Metastatic Liver Carcinoma in the Lung (tissue), 2 donors: ENCODE results near the genes NAPG and MPPE1.

DNA sequence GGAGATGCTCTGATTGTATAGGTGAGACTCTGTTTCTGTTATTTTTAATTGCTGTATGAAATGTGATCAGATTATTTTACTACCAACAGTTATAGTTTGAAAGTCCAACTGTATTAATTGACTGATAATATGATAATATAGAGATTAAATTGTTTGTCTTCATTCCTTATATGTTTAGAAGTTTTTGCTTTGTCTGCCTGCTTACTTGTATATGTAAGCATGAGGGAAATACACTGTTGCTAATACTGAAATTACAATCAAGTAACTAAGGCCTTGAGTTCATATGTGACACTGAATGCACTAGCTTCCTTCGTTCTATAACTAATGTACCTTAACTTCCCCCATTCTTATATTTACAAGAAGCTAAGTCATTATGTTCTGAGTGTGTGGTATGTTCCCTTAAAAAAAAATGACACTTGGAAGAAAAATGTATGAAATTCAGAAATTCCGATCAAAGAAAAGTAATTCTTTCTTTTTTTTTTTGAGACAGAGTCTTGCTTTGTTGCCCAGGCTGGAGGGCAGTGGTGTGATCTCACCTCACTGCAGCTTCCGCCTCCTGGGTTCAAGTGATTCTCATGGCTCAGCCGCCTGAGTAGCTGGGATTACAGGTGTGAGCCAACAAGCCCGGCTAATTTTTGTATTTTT, 42.9 kb downstream of the VAPA start:
- PRO-cap, 2 experiments = no peak in any of the 2 experiments

DNA sequence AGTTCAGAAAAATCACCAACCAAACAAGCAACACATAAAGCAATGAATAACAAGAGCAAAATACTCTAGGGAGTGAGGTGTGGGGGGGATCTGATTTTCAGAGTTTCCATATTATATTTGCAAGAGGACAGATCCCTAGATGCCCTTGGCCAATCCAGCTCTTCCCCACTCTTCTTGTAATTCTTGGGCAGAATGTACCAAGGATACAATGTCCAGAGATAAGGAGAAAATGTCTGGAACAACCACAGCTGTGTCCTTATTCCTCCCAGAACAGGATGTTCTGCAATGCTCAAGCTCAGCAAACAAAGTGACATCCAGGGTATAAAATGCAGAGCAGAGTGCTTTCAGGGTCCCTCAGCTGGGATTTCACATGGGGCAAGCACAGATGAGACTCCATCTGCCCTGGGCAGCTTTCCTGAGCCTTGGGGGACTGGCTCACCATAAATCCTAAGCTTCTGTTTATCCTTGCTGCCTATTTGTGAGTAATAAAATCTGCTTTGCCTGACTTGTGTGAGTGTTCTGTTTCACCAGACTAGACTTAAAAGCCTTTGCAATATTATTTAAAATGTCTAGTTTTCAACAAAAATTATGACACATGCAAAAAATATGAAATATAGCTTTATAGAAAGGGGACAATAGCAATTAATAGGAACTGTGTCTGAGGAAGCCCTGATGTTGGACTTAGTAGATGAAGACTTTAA, 127.4 kb downstream of the VAPA start:
- PRO-cap, 2 experiments = no peak in any of the 2 experiments

DNA sequence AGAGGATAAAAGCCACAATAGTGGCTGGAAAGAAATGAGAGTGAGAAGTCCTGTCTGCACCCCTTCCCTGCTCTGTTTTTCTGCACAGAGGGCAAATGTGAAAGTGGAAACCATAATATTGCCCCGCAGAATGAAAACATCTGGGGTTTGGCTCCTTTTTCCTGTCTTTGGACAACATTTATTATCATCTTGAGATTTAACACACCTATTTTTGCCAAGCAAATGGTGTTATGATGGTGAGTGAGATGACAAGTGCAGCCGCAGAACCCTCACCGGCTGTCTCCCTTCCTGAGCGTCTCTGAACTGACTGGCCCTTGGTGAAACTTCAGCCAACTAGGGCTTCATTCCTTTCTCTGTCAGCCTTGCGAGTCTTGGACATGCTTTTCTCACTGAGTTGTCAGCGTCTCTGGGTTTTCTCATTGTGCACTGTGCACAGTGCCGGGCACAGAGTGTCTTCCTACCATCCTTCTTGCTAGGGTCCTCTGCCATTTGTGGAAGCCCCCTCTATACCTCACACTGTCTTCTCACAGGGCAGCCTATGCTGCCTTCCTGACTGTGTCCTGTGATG, 154.4 kb downstream of the VAPA start:
- PRO-cap, 2 experiments = no peak in any of the 2 experiments

DNA sequence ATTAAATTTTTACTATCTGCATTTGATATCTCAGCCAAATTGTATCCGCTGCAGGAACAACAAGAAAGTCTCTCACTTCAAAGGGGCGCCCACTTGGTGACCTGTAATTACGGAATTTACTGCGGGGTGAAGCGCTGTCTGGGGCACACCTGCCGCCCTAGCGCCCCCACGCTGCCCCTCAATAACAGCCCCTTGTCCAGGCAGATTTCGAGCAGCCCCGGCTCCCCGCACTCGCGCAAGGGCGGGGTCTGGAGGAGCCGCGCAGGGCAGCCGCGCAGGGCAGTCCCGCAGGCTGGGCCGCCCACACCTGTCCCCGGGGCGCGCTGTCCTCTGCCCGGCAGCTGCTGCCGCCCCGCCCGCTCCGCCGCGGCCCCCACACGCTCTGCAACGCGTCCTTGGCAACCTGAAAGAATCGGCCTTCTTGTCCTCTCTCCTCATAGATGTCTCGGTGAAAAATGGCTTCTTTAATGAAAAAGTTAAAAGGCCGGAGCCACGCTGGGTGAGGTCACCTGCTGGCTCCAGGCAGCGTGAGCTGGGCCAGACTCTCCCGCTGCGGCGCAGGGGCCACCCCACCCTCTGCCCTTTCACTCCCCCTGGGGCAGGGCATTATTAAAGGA, 218.0 kb downstream of the VAPA start:
- PRO-cap, 2 experiments = no peak in any of the 2 experiments

DNA sequence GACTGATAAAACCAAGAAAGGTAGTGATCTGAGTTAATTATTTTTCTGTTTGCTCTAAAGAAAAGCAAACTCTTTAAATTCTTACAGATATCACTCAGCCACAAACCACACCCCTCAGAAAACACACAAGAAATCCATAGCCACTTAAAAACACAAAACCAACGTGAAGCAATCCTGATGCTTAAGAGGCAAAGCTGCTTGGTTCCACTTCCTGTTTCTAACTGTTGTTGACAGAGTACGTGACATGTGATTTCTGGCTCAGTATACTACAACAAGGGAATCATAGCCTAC, 241.0 kb upstream of the APCDD1 start:
- PRO-cap, 2 experiments = no peak in any of the 2 experiments

DNA sequence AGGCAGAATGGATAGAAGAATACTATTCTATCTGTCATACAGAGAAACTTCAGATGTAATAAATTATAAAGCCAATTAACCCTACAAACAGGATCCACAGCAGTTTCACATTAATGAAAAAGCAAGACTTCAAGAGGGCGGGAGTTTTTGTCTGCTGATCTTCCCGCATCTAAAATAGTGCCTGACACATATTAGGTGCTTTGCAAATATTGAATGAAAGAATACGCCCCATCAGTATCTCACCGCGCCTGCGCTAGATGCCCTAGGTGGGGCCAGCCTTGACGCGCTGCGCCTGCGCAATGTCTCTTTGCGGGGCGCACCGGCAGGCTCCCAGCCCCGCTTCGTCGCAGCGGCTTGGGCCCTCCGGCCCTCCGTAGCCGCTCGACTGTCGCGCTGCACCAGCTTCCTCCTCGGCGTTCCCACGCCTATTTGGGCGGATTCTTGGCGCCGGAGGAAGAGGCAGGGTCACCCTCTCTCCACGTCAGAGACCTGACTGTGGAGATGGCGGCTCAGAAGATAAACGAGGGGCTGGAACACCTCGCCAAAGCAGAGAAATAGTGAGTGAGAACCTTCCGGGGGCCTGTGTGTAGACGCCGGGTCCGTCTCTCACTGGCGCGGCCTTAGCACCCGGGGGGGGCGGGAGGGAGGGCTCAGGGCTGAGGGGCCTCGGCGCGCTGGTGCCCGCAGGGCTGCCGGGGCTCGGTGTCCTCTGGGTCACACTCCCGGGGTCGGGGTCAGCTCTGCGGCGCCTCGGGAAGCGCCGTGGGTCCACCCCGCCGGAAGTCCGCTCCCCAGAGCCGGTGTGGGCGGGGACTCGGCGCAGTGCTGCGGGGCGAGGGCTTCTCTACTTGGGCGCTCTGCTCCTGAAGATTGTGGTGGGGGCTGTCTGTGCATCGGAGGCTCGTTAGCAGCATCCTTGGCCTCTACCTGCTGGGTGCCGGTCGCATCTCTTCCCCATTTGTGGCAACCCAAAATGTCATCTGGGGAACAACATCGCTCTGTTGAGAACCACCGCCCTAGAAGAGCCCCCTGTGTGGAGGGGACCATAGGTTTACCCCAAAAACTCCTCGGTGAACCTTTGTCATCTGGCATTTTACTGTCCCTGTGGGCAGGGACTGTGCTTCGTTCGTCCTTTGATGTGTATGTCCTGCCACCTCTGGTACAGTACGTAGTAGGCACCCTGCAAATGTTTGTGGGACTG, at the start of gene NAPG:
TSS of gene NAPG (plus strand) at position 426 of the 1,201 bp plus-strand sequence.
- PRO-cap, 2 experiments = peak in 2 of 2 experiments; most common plus-strand start position 304 of the sequence (in 1); most common minus-strand start position 344 of the sequence (in 1)

DNA sequence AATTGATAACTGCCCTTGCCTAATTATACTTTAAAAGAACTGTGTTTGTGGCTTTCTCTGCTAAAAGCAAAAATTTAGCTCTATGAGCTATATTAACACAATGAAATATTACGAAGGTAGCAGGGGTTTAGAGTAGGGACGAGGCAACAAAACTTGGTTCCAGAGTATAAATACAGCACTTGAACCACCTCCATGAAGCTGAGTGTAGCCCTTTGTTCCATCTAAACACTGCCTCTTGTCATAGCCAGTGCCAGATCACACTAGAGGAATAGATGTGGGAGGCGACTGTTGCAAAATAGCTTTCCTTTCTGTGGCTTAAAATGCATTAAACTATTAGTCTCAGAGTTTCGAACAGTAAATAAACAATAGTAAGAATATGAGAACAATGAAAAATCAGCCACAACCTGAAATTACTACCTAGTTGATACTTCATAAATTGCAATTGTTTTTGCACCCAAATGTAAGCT, 29.8 kb downstream of the PIEZO2 start:
- PRO-cap, 2 experiments = no peak in any of the 2 experiments

GRCh38 chr18:11431928-11432159, 177.6 kb upstream of the SLC35G4 start:
- PRO-cap, 2 experiments = no peak in any of the 2 experiments

- PRO-cap, 2 experiments = no peak in any of the 2 experiments
Observed at GRCh38 chr18:11887812-11888079, 20.4 kb downstream of the MPPE1 start.

DNA sequence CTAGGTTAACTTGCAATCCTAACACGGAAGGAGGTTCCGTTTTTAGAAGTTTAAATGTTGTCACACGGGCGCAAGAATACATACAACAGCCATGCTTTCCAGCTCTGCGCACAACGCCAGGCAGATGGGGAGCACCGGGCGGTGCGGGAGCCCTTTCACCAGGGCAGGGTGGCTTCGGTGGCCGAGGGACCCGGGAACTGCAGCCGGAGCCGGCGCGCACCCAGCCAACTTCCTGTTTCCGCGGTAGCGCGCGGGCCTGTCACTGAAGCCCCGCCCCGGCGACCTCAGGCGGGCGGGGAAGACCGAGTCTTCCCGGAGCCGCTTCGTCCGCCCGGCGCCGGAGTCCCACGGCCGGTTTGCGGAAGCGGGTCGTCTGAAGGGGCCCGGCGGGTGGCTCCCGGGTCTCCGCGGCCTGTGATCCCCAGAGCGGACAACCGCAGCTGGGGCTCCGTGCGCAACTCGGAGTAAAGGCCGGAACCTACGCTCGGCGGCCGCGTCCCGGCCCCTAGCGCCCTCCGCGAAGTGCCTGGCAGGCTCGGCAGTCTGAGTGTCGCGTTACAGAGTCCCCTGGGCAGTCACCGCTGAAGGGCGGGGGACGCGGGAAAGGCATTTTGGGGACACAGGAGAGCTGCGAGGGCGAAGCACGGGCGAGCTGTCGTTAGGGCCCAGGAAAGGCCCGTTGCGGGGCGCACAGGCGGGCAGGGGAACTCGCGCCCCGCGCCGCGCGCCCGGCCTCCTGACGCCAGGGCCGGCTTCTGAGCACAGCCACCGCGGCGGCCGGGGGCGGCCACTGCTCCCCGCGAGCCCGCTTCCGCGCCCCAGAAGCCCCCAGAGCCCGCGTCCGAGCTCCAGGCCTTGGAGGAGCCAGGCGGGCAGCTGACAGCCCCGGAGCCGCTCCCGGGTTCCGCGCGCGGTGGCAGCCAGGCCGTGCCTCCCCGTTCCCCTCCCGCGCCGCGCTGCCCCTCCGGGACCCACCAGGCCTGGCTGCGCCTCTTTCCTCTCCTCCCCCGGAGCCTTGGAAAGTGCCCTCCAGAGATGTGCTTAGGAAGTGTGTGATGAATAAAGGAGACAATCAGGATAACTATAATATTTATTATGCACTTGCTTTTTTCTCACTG, at the start of gene MPPE1:
TSS of gene MPPE1 (minus strand) at position 201 of the 1,118 bp plus-strand sequence.
- PRO-cap, 2 experiments = peak in 2 of 2 experiments; most common plus-strand start position 340 of the sequence (in 2); most common minus-strand start position 199 of the sequence (in 2)

GRCh38 chr18:11964478-11964752, 16.9 kb upstream of the IMPA2 start:
- PRO-cap, 2 experiments = no peak in any of the 2 experiments

- PRO-cap, 2 experiments = peak in 2 of 2 experiments; most common plus-strand start chr18:11980497 (in 2); most common minus-strand start chr18:11980596 (in 2)
Observed at GRCh38 chr18:11980173-11980973, 934 bp upstream of the IMPA2 start.

GRCh38 chr18:11989790-11990354, 8.6 kb downstream of the IMPA2 start:
- PRO-cap, 2 experiments = no peak in any of the 2 experiments

GRCh38 chr18:12314313-12315114, 6.5 kb downstream of the TUBB6 start:
- PRO-cap, 2 experiments = no peak in any of the 2 experiments

- PRO-cap, 2 experiments = no peak in any of the 2 experiments
Observed at GRCh38 chr18:12358369-12359306, 18.4 kb downstream of the AFG3L2 start.

GRCh38 chr18:12371331-12371910, 5.6 kb downstream of the AFG3L2 start:
- PRO-cap, 2 experiments = no peak in any of the 2 experiments

- PRO-cap, 2 experiments = no peak in any of the 2 experiments
Observed at GRCh38 chr18:12455438-12455938, 47.8 kb downstream of the PRELID3A start.

DNA sequence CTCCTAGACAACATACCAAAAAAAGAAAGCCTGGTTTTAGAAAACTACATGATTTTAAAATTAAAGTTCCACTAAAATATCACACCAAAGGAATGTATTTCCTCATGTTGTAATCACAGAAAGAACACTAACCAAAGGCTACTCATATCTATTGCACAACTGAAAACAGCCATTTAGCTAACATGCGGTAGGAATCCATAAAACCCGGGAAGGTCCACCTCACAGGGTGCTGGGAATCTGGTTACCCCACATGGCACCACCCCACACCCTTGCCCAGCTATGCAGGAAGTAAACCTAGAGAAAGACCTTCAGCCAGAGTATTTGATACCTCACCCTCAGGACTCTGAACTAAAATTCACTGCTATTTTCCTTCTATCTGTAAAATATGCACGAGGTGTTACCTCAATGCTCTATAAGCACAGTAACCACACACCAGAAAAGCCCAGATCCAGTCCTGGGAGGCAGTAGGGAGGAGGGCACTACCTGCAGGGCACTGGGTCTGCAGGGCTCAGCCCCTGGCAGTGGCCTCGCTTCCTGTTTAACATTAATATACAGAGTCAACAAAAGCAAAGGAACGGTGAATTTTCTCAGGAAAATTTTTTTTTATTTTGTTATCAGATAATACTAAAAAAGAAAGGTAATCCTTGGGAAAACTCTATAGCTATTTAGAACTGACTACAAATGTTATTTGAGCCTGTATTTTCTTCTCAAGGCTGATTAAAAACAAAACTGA, 45.8 kb downstream of the PTPN2 start:
- PRO-cap, 2 experiments = peak in 2 of 2 experiments; most common plus-strand start position 445 of the sequence (in 2)

GRCh38 chr18:13087020-13087224, 95.8 kb downstream of the CEP192 start:
- PRO-cap, 2 experiments = no peak in any of the 2 experiments

- PRO-cap, 2 experiments = peak in 1 of 2 experiments; most common plus-strand start chr18:13179915 (in 1); most common minus-strand start chr18:13179726 (in 1)
Observed at GRCh38 chr18:13179509-13180002, 39.0 kb upstream of the LDLRAD4 start.